Measurements from ENCODE around the gene GLS.

DNA sequence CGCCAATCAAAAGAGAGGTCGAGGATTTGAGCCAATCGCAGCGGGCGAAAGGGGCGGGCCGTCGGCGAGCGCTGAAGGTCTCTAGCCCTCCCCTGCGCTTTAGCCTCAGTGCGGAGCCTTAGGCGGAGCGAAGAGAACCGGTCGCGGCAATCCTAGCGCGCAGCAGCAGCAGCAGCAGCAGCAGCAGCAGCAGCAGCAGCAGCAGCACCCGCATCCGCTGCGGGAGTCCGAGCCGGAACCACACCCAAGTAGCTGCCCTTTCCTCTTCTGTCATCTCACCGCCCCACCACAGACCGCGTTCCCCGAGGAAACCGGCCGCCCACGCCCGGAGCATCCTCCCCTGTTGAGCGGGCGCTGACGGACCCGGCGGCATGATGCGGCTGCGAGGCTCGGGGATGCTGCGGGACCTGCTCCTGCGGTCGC, at the start of gene GLS:
TSS of gene GLS (plus strand) at position 108 of the 423 bp plus-strand sequence.
- PRO-cap, 3 experiments, result peak in 3 of 3 experiments; most common plus-strand start position 108 of the sequence (in 3); most common minus-strand start position 170 of the sequence (in 1)
- RAMPAGE, long total RNA, result no peak
- RRBS, 2 experiments, result 2% methylated on average over 23 to 27 of the region's 43 CpGs

DNA sequence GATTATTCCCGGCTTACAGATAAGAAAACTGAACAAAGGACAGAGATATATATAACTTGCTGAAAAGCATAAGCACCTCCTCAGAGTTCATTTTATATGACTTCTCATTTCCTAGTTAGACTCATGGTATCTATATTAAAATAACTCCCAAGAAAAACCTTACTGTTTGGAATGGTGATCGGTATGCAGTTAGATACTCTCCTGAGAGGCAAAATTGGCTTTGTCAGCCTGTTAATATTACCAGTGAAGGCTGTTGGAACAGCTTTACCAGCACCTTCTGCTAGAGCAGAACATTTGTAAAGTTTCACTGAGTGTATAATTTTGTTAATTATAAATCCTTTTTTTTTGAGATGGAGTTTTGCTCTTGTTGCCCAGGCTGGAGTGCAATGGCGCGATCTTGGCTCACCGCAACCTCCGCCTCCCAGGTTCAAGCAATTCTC, 17.7 kb downstream of the GLS start:
- PRO-cap, 3 experiments, result no peak in any of the 3 experiments
- RAMPAGE, long total RNA, result no peak
- RRBS, 2 experiments, result no CpG with 5 or more reads among the region's 6 CpGs

GRCh38 chr2:191012321-191013086, 1.5 kb downstream of the STAT1 start:
- PRO-cap, 3 experiments, result no peak in any of the 3 experiments
- RAMPAGE, long total RNA, result no peak
- RRBS, 2 experiments, result no CpG with 5 or more reads among the region's 9 CpGs

- PRO-cap, 3 experiments, result peak in 3 of 3 experiments; most common plus-strand start chr2:191014336 (in 2)
- RAMPAGE, long total RNA, result no peak
- RRBS, 2 experiments, result 1 to 2% methylated on average over 6 of the region's 33 CpGs
Observed at GRCh38 chr2:191014266-191015123, 524 bp upstream of the STAT1 start.

DNA sequence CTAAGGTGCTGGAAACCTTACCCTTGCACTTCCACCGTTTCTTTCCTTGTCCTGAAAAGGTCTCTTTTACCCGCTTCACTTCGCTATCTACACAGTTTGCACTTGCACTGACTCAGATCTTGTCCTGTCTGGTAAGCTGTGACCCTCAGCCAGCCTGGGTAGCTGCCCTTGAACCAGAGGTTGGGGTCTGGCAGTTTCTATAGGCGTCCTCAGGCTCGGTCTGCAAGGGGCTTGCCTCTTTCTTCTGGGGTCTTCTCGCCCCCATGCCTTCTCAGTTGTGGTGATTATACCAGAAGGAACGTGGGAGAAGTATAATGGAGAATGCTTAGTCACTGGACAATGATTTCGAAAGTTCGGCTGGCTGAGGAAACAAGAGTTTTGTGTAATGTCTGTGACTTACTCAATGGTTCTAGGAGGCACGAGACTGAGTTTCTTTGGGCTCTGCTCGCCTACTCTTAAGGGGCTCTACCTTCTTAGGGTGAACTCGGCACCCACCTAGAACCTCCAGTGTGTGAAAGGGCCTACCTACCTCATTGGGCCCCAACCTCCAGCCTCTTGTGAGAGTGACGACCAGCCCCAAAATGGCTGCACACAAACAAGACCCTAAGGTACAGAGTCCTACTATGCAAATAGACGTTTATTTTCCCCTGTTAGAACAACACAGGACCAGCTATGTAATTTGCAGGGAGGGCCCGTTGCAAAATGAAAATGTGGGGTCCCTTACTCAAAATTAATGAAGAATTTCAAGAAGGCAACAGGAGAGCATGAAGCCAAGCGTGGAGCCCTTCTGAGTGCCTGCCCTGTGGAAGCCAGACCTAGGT, 7.0 kb upstream of the STAT1 start:
- PRO-cap, 3 experiments, result peak in 1 of 3 experiments; most common minus-strand start position 282 of the sequence (in 1)
- RAMPAGE, long total RNA, result no peak
- RRBS, 2 experiments, result no CpG with 5 or more reads among the region's 16 CpGs

DNA sequence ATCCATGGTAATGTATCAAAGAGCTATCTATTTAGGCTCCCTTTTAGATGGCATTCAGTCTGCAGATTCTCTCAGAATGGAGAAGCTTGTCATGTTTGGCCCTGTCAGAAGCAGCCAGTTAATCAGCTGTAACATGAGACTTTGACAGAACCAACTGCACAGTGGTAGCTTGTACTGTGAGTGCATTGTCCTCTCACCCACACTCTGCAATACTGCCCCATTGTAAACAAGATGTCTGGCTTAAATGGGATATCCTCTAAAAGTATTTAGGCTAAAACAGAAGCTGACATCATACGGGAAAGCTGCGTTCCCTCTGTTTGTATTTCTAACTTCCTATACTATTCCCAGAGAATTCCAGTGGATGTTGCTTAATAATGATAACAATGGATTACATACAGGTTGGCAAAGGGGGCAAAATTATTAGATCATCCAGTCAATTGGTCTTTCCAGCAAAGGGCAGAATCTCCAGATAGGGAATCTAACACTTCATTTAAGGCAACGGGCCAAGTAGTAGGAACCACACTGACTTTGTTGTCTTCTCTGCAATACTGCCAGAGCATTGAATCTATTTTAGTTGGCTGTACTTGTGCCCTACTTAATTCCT, 15.4 kb upstream of the STAT4 start:
- PRO-cap, 3 experiments, result no peak in any of the 3 experiments
- RAMPAGE, long total RNA, result no peak
- RRBS, 2 experiments, result no CpG with 5 or more reads among the region's 3 CpGs

DNA sequence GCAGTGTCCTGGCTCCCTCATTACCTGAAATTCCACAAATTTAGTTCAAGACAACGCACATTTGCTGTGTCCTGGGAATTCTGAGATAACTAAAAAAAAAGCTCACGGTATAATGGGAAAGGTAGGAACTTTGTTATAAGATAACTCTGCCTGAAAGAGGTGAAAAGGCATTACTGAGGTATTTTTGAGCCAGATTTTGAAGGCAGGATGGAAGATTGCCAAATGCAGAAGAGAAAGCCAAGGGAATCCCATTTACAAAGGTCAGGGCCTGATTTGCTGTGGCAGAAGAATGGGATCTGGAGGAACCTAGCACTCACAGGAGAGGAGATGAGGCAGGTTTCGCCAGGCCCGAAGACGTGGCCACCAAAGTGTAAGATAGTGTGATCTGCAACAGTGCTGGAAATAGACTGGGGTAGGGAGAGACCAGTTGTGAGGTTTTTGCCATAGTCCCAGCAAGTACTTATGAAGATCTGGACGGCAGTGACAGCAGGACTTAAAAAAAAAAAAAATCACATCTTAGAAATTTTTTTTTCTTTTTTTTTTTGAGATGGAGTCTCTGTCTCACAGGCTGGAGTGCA, 22.1 kb upstream of the STAT4 start:
- PRO-cap, 3 experiments, result no peak in any of the 3 experiments
- RAMPAGE, long total RNA, result no peak
- RRBS, 2 experiments, result no CpG with 5 or more reads among the region's 6 CpGs

DNA sequence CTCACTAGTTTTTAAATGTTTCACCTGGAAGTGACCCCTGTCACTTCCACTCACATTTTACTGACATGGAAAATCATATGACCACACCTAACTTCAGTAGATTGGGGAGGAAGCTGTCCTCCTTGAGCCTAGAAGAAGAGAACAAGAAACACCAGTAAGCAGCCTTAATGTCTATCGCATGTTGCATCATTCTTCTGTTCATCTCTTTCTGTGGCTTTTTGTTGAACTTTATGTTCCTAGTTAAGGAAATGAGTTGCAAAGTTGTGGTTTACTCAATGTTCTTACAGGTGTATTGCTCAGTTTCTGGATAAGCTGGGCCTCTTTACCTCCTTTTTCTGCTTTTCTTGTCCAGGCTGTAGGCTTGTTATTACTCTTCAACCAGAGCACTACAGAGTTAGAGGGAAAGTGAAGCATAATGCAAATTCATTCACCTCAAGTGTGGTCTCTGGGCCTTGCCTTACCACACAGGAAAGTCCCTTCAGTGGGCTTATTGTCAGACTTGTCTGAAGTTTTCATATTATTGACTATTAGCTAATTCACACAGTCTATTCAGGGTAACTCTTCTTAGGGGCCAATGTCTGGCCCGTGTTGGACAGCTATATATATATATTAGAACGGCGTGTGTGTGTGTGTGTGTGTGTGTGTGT, 43.2 kb upstream of the STAT4 start:
- PRO-cap, 3 experiments, result no peak in any of the 3 experiments
- RAMPAGE, long total RNA, result no peak
- RRBS, 2 experiments, result no CpG with 5 or more reads among the region's 4 CpGs

DNA sequence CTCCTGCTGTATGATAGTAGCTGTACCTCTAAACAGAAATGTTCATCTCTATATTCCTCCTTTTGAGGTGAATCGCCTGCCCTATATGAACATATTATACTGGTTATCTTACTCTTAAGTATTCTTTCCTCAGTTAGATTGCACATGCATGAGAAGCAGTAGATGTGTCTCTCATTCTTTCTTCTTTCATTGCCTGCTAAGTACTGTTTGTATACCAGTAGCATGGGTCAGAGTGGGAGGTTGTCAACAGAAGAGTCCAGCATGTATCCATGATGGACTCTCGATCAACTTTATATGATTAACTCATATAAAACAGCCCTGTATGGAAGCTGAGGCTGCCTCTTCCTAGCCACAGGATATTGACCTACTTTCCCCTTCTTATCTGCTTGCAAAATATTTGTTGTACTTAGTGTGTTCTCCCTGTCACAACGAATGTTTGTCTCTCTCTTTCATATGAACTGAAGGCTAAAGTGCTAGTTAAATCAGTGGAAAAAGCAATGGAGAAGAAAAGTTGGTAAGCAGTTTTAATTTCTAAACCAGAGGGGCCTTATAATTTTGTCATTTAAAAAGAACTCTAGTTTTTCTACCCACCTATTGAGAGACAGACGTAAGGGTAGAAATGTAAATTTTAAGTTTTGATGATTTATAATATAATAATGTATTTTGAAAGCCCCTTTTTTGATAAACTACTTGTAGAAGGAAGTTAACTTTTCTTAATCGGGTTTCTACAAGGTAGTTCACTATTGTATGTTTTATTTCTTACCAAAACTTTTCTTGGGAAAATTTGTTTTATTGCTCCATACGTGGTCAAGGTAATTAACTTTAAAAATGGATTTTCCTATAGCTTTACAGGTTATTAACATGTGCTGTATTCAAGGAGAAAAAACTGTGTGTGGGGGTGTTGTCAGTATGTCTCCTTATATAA, 17.9 kb downstream of the MYO1B start:
- PRO-cap, 3 experiments, result no peak in any of the 3 experiments
- RAMPAGE, long total RNA, result no peak
- RRBS, 2 experiments, result no CpG with 5 or more reads among the region's 6 CpGs

DNA sequence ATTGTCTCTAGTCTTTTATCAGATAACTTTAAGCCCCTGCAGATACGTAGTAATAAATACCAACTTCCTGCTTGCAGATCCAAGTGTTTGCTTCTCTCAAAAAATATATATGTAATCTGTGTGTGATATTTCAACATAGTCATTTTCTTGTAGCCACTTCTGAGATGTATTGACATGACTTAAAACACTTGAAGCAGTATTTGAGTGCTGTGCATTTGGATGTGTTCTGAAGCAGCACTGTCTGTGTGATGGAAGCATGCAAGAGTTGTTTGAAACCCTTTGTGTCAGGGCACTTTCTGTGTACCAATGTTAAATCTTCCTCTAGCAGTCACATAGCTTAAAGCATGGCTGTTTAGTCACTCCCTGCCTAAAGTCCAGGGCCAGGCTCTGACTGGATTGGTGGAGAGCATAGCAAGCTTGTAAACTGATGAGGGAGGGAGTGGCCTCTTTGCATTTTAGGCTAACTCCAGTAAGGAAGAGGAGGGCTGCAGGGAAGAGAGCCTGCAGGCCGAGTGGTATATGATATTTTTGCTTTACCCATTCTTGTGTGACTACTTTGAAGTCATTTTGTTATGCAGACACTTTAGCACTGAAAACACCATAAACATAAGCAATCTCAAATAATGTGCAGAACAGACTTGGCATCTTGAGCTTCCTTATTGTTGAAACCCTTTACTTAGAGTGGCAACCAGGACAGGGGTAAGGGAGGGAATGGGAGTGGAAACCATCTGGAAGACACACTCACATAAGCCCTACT, 73.5 kb downstream of the MYO1B start:
- PRO-cap, 3 experiments, result no peak in any of the 3 experiments
- RAMPAGE, long total RNA, result no peak
- RRBS, 2 experiments, result no CpG with 5 or more reads among the region's 2 CpGs

GRCh38 chr2:191677992-191678070, 105 bp upstream of the NABP1 start:
- PRO-cap, 3 experiments, result no peak in any of the 3 experiments
- RAMPAGE, long total RNA, result no peak
- RRBS, 2 experiments, result 1% methylated on average over 5 of the region's 9 CpGs

- PRO-cap, 3 experiments, result no peak in any of the 3 experiments
- RAMPAGE, long total RNA, result no peak
- RRBS, 2 experiments, result no CpG with 5 or more reads among the region's 17 CpGs
Observed at GRCh38 chr2:191679142-191679490, 1.2 kb downstream of the NABP1 start.

DNA sequence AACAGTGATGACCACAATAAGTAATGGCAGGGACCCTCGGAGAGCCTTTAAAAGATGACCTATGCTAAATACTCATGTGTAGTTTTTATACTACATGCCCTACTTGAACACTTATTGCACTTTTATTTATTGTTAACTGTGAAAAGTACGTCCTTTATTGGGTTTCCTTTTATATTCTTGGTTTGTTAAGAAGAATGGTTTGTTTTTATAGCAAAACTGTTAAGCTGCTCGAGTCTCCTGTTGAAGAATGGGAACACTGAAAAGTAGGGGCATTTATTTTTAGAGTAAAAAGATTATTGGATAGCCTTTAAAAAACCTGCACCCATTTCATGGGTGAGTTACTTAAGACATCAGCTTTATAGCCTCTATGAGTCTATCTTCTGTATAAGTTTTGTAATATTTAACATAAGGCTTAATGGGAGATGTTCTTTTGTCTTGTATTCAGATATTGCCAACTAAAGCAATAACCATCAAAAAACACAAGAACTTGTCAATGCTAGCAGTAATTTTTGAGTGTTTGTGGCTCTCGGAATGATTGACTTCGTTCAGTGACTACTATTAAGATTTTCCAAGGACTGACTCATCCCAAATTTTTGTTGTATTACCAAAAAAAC, 7.9 kb downstream of the NABP1 start:
- PRO-cap, 3 experiments, result no peak in any of the 3 experiments
- RAMPAGE, long total RNA, result no peak
- RRBS, 2 experiments, result no CpG with 5 or more reads among the region's 5 CpGs

- PRO-cap, 3 experiments, result no peak in any of the 3 experiments
- RAMPAGE, long total RNA, result no peak
- RRBS, 2 experiments, result no CpG with 5 or more reads among the region's 1 CpG
Observed at GRCh38 chr2:191963512-191963711, 116.5 kb upstream of the CAVIN2 start.

GRCh38 chr2:192194345-192194812, 354 bp downstream of the TMEFF2 start:
- PRO-cap, 3 experiments, result no peak in any of the 3 experiments
- RAMPAGE, long total RNA, result no peak
- RRBS, 2 experiments, result 3% methylated on average over 22 of the region's 38 CpGs

DNA sequence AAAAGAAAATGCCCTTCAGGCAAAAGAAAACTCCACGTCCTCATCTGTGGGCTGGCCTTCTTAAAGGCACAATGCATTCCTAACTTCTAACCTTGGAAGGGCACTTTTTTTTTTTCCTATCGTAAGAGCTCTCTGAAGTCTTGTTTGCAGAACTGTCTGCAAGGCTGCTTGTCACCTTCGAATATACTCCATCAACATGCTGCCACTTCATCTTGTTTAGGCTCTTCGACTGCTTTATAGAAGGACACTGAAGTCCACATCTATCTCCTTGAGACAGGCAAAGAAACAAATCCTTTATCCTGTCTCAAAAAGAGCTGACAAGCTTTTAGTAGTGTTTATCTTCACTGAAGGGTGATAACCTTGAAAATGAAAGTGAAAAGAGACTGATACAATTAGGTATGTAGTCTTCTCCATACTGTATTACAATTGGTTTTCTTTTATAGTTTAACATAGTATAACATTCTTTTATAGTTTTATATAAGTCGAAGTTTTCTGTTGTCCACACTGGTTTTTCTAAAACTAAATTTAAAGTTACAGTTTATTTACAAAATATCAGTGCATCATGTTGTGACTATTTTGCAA, 124.1 kb upstream of the SLC39A10 start:
- PRO-cap, 3 experiments, result no peak in any of the 3 experiments
- RAMPAGE, long total RNA, result no peak
- RRBS, 2 experiments, result no CpG with 5 or more reads among the region's 5 CpGs

- PRO-cap, 3 experiments, result no peak in any of the 3 experiments
- RAMPAGE, long total RNA, result no peak
- RRBS, 2 experiments, result no CpG with 5 or more reads among the region's 5 CpGs
Observed at GRCh38 chr2:195559430-195560066, 97.5 kb upstream of the SLC39A10 start.

GRCh38 chr2:195560486-195560821, 96.6 kb upstream of the SLC39A10 start:
- PRO-cap, 3 experiments, result no peak in any of the 3 experiments
- RAMPAGE, long total RNA, result no peak
- RRBS, 2 experiments, result no CpG with 5 or more reads among the region's 7 CpGs

GRCh38 chr2:195561216-195561733, 95.8 kb upstream of the SLC39A10 start:
- PRO-cap, 3 experiments, result no peak in any of the 3 experiments
- RAMPAGE, long total RNA, result no peak
- RRBS, 2 experiments, result no CpG with 5 or more reads among the region's 3 CpGs

- PRO-cap, 3 experiments, result no peak in any of the 3 experiments
- RAMPAGE, long total RNA, result no peak
- RRBS, 2 experiments, result no CpG with 5 or more reads among the region's 5 CpGs
Observed at GRCh38 chr2:195613764-195614458, 43.1 kb upstream of the SLC39A10 start.

All from skeletal muscle tissue (tissue), 7 donors.